ENCODE measurements around a stretch of chr1.

GRCh38 chr1:185393734-185394054 lies 76.7 kb upstream of the IVNS1ABP start:
- PRO-cap = no peak
- RAMPAGE, long total RNA, 2 experiments = no peak in any of the 2 experiments

DNA sequence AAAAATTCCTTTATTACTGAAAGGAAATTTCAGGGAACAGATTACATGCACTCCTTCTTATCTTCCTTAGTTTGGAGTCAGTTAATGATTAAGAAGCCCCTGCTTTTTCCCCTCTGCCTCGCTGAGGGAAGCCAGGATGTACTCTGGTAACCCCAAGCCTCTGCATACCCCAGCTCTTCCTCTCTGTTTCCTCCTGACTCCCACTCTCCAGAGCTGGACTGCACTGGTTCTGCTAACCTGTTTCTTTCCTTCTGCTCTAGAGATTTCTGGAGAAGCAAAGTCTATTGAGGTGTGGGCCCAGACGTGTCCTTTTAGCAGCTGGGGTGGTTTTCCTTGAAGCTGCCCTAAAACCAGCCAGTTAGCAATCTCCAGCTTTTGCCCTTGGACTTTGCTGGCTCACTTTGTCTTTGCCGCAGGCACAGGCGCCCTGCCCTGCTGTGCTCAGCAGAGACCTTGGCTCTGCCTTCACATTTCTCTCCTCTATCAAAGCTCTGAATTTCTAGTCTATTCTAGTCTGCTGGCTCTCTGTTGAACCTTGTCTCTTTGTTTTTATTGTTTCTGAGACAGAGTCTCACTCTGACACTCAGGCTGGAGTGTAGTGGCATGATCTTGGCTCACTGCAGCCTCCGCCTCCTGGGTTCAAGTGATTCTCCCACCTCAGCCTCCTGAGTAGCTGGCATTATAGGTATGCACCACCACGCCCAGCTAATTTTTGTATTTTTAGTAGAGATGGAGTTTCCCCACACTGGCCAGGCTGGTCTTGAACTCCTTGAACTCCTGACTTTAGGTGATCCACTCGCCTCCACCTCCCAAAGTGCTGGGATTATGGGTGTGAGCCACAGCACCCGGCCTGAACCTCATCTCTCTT lies 171.9 kb upstream of the IVNS1ABP start:
- PRO-cap = no peak
- RAMPAGE, long total RNA, 2 experiments = no peak in any of the 2 experiments

- PRO-cap = no peak
- RAMPAGE, long total RNA, 2 experiments = no peak in any of the 2 experiments
Observed at GRCh38 chr1:185568335-185568850, 165.8 kb upstream of the HMCN1 start.

DNA sequence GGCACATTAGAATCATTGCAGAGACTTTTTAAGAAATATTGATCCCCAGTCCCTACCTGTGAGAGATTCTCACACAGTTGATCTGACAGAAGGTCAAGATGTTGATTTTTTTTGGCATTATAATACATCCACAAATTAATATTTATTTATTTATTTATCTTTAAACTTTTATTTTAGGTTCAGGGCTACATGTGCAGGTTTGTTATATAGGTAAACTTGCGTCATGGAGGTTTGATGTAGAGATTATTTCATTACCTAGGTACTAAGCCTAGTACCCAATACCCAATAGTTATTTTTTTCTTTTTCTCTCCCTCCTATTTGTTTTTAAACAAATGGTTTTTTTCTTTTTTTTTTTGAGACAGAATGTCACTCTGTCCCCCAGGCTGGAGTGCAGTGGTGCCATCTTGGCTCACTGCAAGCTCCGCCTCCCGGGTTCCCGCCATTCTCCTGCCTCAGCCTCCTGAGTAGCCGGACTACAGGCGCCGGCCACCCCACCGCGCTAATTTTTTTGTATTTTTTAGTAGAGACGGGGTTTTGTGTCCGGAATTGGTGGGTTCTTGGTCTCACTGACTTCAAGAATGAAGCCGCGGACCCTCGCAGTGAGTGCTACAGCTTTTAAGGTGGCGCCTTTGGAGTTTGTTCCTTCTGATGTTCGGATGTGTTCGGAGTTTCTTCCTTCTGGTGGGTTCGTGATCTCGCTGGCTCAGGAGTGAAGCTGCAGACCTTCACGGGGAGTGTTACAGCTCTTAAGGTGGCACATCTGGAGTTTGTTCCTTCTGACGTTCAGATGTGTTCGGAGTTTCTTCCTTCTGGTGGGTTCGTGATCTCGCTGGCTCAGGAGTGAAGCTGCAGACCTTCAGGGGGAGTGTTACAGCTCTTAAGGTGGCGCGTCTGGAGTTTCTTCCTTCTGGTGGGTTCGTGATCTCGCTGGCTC lies 243.6 kb downstream of the PLA2G4A start:
- PRO-cap = no peak
- RAMPAGE, long total RNA, 2 experiments = no peak in any of the 2 experiments

DNA sequence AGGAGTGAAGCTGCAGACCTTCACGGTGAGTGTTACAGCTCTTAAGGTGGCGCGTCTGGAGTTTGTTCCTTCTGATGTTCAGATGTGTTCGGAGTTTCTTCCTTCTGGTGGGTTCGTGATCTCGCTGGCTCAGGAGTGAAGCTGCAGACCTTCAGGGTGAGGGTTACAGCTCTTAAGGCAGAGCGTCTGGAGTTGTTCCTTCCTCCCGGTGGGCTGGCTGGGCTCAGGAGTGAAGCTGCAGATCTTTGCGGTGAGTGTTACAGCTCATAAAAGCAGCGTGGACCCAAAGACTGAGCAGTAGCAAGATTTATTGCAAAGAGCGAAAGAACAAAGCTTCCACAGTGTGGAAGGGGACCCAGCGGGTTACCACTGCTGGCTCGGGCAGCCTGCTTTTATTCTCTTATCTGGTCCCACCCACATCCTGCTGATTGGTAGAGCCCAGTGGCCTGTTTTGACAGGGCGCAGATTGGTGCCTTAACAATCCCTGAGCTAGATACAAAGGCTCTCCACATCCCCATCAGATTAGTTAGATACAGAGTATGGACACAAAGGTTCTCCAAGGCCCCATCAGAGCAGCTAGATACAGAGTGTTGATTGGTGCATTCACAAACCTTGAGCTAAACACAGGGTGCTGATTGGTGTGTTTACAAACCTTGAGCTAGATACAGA lies 244.4 kb downstream of the PLA2G4A start:
- PRO-cap = no peak
- RAMPAGE, long total RNA, 2 experiments = no peak in any of the 2 experiments

- PRO-cap = no peak
- RAMPAGE, long total RNA, 2 experiments = no peak in any of the 2 experiments
Observed at GRCh38 chr1:188377987-188378392, 1549.2 kb downstream of the PLA2G4A start.

GRCh38 chr1:190475015-190475323 lies 2.7 kb downstream of the BRINP3 start:
- PRO-cap = no peak
- RAMPAGE, long total RNA, 2 experiments = no peak in any of the 2 experiments

DNA sequence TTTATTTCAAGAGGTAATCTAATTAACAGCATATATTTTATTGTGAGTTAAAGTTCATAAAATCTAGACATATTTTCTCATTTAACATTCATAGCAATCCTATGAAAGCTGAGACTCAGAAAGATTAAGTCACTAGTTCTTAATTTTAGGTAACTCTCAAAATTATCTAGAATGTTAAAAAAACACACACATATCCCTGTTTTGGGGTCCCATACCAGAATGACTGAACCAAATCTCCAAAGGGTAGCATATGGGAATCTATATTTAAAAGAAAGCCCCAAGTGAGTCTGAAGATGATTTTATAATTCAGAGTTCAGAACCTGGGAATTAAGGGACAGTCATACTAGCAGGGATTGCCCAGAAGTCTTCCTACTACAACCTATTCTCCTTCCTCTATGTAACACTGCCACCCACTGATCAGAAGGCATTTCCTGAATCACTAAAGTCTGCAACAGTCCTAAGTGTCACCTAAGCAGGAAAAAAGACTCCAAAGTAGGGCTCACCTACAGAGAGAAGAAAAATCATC lies 4.7 kb downstream of the RGS1 start:
- PRO-cap = no peak
- RAMPAGE, long total RNA, 2 experiments = no peak in any of the 2 experiments

GRCh38 chr1:192715862-192716565 lies 80.1 kb downstream of the RGS13 start:
- PRO-cap = no peak
- RAMPAGE, long total RNA, 2 experiments = no peak in any of the 2 experiments

DNA sequence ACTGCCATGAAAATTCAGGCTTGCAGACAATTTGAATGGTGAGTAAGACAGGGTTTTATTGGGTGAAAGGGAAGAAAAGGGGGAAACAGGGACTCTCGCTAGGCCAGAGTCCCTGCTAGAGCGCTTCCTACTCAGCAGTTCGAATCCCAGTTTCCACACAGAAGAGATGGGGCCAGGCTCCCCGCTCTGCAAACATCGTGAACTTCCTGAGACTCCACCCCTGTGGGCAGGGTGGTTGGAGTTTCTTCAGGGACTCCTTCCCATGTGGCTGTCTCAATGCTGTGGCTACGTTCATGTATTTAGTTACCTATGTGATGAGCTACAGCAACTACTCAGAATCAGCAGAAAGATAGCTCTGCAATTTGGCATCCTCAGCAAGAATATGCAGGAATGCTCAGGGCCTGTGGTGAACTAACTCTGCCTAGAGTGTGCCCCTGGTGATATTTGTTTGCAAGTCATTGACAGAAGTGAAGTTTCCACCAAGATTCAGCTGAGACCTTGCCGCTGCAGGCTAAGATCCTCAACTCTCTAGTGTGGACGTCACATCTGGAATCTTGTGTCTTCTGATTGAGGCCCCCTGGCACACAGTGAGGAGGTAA lies 8.0 kb upstream of the GLRX2 start:
- PRO-cap = no peak
- RAMPAGE, long total RNA, 2 experiments = no peak in any of the 2 experiments

GRCh38 chr1:193120864-193121510 lies 844 bp upstream of the CDC73 start:
- PRO-cap = no peak
- RAMPAGE, long total RNA, 2 experiments = no peak in any of the 2 experiments

GRCh38 chr1:193216865-193217415 lies 30.5 kb upstream of the B3GALT2 start:
- PRO-cap = no peak
- RAMPAGE, long total RNA, 2 experiments = no peak in any of the 2 experiments

- PRO-cap = no peak
- RAMPAGE, long total RNA, 2 experiments = no peak in any of the 2 experiments
Observed at GRCh38 chr1:194547881-194548226, 1361.4 kb upstream of the B3GALT2 start.

DNA sequence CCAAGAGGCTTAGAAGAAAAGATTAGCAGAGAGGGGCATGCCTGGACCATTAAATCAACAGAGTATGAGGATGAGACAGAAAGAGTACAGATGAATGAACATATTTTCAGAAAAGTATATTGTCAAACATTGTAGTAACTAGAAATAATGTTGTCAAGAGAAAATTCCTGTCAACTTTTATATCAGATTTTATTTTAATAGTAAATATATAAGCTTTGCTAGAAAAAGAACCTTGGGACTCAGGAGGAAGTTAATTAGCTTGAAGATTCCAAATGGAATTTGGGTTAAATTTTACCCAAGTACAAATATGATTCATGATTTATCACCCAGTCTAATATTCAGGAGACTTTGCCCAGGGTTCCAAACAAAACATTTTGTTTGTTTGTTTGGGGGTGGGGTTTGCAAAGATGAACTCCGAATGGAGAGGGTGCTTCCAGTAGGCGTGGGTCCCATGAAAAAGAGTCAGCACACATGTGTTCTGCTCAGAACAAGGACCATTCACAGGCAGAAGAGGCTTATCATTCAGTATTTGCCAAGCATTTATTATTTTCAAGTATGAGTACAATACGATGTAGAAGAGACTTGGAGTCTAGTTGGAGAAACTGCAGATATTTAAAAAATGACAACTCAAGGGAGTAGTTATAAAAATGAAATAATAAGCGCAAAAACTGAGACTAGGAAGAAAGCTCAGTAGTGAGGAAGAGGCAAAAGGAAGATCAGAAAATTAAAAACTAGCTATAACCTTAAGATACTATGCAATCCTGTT lies 23.5 kb downstream of the KCNT2 start:
- PRO-cap = no peak
- RAMPAGE, long total RNA, 2 experiments = no peak in any of the 2 experiments

DNA sequence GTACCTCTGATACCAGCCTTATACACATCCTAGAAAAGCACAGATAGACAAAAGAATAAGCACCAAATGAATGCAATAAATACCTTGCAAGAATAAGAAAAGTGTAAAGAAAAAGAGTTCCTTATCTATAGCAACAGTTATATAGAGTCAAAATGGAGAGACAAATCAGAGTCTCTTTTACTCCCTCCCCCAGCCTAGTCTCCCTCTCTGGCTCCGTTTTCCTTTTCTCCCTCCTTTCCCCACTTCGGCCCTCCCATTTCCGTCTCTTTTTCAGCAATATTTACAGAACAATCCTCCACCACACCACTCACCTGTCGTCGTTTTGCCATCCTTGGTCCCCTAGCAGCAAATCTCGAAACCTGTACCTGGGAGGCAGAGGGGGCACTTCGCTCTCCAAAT lies 337 bp downstream of the KCNT2 start:
- PRO-cap = no peak
- RAMPAGE, long total RNA, 2 experiments = no peak in any of the 2 experiments

DNA sequence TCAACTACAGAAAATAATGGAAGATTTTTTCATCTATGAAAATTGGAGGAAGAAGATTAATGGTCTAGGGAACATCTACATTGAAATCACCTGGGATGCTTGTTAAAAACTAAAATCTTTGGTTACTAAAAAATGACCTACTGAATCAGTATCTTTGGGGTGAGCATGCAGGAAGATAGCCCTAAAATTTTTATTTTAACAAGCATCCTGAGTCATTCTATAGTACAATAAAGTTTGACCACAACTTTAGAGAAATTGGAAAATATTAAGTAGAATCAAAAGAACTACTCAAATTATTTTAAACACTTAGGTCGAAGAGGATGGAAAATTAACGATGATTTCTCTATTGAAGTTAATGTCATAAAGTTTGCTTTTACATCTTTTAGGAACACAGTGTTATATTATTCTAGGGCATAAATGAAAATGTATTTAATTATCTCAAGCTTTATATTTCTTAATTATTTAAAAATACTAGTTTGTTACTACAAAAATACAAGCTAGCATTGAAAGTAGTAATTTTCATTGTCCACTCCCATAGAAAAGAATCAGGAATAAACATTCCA lies 25.0 kb downstream of the CFH start:
- PRO-cap = no peak
- RAMPAGE, long total RNA, 2 experiments = no peak in any of the 2 experiments

DNA sequence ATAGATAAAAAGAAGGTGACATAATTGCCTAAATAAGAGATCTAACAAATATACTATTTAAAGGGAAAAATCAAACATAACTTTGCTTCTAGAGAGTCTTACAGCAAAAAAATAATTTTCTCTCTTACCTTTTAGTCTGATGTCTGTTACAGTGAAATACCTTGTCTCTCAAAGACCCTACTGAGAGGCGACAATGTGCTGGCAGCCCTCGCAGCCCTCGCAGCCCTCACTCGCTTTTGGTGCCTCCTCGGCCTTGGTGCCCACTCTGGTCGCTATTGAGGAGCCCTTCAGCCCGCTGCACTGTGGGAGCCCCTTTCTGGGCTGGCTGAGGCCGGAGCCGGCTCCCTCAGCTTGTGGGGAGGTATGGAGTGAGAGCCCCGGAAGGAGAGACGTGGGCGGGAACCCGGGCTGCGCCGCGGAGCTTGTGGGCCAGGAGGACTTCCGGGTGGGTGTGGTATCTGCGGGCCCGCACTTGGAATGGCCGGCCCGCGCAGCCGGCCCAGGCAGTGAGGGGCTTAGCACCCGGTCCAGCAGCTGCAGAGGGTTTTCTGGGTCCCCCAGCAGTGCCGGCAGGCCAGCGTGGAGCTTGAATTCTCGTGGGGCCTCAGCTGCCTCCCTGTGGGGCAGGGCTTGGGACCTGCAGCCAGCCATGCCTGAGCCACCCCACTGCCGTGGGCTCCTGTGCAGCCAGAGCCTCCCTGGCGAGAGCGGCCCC lies 10.1 kb upstream of the CFHR2 start:
- PRO-cap = no peak
- RAMPAGE, long total RNA, 2 experiments = no peak in any of the 2 experiments

GRCh38 chr1:196976177-196976630 lies 1.2 kb upstream of the CFHR5 start:
- PRO-cap = no peak
- RAMPAGE, long total RNA, 2 experiments = no peak in any of the 2 experiments

DNA sequence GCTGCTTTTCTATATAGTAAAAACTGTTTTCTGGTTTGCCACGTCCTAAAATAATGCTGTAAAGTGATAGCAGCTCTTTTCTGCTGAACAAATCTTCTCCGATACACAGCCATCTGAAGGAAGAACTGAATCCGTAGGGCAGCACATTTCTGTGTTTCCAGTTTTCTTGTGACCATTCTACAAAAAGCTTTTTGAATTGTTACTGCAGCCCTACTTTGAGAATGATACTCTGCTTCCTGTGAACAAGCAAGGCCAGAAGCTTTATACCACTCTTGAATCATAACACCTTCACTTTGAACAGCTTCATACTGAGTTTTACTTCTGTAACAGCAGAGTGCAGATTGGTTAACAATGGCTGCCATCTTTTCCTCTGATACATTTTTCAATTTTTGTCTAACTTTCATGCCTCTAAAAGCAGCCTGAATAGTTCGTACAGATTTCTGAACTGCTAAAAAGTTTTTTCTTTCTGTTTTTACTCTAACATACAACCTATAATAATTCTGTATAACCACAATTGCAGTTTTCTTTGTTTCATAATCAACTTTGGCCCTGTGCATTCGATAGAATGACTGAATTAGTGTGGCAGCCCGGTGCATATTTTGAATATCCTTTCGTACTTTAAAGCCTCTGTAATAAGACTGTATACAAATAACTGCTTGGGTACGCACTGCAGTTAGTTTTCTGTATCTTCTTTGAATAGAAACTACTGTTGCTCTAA lies 33.7 kb upstream of the F13B start:
- PRO-cap = no peak
- RAMPAGE, long total RNA, 2 experiments = no peak in any of the 2 experiments

DNA sequence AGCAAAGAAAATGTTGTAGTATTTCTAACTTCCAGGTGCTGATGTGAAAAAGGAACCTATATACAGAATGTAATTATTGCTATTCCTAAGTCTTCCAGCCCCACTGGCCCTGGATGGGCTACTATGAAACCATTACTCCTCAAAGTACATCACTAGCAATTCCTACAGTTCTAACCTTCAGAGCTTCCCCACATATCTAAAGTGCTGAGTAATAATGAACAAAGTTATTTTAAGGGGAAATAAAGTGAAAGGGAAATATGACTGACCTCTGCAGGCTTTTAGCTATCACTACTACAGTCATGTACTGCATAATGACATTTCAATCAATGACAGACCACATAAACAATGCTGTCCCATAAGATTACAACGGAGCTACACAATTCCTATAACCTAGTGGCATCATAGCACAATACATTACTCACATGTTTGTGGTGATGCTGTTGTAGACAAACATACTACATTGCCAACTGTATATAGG lies 22.1 kb downstream of the ZBTB41 start:
- PRO-cap = no peak
- RAMPAGE, long total RNA, 2 experiments = no peak in any of the 2 experiments